GM19239 (cell line): ENCODE results near the genes CENPC, GNRHR and JCHAIN.

GRCh38 chr4:64340439-64341184, 68.6 kb downstream of the TECRL start:
- RRBS: no CpG with 5 or more reads among the region's 3 CpGs

DNA sequence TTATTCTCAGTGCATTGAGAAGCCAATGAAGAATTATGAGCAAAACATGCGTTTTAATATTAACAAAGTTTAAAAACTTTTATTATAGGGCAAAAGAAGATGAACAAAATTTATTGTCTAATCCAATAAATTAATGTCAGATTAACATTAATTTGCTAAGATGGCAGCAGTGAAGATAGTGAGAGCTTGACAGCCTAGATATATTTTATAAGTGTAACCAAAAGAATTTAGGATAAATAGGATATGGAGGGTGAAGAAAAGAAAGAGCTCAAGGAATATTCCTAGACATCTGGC, 603.4 kb downstream of the CENPC start:
- RRBS: no CpG with 5 or more reads among the region's 1 CpG

DNA sequence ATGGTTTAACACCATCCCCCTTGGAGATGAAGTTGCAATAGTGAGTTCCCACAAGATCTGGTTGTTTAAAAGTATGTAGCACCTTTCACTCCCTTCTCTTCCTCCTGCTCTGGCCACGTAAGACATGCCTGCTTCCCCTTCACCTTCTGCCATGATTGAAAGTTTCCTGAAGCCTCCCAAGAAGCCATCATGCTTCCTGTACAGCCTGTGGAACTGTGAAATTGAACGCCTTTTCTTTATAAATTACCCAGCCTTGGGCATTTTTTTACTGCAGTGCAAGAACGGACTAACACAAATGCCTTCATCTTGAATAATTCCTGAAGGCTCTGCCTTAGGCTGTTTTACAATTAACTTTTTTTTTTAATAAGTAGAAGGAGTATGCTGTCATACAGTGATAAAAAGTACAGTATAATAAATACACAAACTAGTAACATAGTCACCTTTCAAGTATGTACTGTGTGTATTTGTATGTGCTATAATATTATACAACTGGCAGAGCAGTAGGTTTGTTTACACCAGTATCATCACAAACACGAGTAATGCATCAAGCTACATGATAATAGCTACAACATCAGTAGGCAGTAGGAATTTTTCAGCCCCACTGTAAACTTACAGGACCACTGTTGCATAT, 91.4 kb downstream of the CENPC start:
- RRBS: no CpG with 5 or more reads among the region's 4 CpGs

- RRBS: 3% methylated on average over 14 of the region's 54 CpGs
Measured at GRCh38 chr4:67545107-67545897, at the start of gene CENPC. Gene CENPC (minus strand): TSS chr4:67545503.

GRCh38 chr4:67697865-67698480, 3.0 kb downstream of the UBA6 start:
- RRBS: no CpG with 5 or more reads among the region's 5 CpGs

- RRBS: no CpG with 5 or more reads among the region's 6 CpGs
Measured at GRCh38 chr4:67754160-67754659, at the start of gene GNRHR. Gene GNRHR (minus strand): TSS chr4:67754388.

- RRBS: no CpG with 5 or more reads among the region's 2 CpGs
Measured at GRCh38 chr4:68871538-68872305, 55.9 kb downstream of the UGT2B10 start.

DNA sequence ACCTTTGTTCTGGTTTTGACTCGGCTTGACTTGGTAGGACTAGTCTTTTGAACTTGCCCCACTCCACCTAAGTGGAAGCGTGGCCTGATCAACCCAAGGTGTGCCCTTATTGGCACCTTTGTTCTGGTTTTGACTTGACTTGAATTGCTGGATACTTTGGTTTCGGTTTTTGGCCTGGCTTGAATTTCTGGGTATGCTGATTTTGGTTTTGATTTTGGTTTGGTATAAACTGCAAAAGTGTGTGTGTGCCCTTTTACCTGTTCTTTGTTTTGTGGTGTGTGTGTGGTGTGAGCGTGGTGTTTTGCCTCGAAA, 44.6 kb upstream of the UGT2B7 start:
- RRBS: no CpG with 5 or more reads among the region's 5 CpGs

- RRBS: no CpG with 5 or more reads among the region's 6 CpGs
Measured at GRCh38 chr4:69726379-69727054, 33.9 kb downstream of the SULT1B1 start.

- RRBS: no CpG with 5 or more reads among the region's 2 CpGs
Measured at GRCh38 chr4:69767147-69767508, 6.7 kb upstream of the SULT1B1 start.

DNA sequence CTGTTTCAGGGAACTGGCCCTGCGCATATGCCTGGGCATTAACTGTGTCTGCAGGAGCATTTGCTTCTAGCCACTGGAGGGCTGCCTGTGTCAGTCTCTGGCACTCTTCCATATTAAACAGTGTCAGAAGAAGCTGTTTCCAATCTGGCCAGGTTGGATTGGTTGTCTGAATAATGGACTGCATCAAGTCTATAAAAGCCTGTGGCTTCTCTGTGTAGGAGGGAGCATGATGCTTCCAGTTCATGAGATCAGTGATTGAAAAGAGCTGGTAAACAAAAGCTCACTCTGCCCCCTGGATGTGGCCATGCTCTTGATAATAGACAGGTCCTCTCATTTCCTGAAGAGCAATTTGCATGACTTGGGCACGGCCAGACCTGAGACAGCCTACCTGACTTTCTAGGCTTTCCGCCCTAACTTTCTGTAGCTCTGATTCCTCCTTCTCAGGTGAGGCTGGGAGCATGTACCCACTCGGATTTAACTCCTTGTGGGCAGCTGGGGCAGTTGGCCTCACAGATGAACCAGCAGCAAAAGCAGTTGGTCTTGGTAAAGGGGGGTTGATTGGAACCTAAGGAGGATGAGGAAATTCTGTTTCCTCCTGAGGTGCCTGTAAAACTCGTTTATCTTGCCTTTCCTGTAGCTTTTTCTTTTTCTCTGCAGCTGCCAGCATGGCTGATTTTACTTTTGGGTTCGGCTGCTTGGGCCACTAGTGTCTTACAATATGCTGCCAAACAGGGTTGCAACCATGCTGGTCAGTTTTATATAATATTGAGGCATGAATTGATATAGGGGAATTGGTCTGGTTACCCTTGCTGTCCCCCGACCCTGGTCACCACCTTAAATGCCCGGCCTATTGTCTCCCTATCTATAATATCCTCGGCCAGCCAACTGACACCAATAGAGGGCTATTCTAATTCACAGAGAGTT, 29.1 kb downstream of the SULT1E1 start:
- RRBS: no CpG with 5 or more reads among the region's 9 CpGs

DNA sequence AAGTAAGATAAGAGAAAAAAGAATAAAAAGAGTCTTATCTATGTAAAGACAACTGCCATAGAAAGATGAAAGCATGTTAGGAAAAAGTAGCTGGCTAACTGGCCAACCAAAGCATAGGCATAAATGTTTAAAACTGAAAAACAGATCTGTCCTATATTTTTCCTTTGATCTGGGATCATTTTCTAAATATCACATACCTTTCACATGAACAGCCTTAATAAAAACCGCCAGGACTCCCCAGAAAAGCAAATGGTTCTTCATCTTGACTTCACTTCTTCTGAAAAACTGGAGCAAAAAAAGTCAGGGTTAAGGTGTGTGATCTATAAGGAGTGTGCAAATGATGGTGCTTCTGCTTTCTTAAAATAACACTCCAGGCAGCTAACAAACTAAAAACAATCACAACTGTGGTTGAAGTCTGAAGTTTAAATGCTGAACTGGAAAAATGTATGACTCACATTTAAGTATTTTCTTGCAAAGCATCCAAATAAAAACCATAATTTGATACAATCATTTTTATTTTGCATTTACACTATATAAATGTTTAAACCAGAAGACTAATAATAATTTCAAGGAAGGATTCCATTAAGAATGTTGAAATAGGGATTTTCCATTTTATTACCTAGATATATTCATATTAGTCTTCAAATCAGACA, at the start of gene JCHAIN:
Gene JCHAIN, minus strand, starts transcription at position 279 of the 653 bp plus-strand sequence.
- RRBS: no CpG with 5 or more reads among the region's 1 CpG

GRCh38 chr4:70687420-70688096, 774 bp upstream of the UTP3 start:
- RRBS: no CpG with 5 or more reads among the region's 27 CpGs

- RRBS: no CpG with 5 or more reads among the region's 4 CpGs
Measured at GRCh38 chr4:70775089-70775528, 53.3 kb downstream of the RUFY3 start.

GRCh38 chr4:70996923-70997523, 3.6 kb downstream of the DCK start:
- RRBS: no CpG with 5 or more reads among the region's 2 CpGs

DNA sequence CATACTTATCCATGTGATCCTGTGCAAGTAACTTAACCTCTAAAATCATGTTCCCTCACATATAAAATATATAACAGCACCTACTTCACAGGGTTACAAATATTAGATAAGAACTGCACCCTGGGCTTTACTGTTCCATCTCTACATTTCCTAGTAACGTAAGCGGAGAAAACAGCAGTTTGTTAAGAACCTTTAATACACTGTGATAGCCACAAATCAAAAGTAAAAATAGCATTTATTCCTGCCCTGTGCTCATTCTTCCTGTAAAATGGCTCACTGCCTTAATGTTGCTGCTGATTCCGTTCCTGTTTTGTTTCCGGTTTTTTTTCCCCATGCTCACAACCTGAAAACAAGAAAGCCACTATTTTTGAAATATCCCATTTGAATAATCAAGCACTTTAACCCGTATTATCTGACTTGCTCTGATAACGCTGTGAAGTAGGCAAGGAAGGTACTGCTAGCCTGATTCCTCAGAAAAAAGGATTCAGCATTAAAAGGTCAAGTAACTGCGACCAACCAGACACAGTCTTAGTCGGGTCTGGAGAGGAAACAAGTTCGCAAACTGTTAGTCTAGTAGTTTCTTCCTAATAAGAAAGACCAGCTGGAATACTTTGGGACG, 1.1 kb downstream of the COX18 start:
- RRBS: no CpG with 5 or more reads among the region's 10 CpGs

GRCh38 chr4:73716186-73716585, 24.2 kb upstream of the CXCL8 start:
- RRBS: no CpG with 5 or more reads among the region's 1 CpG

DNA sequence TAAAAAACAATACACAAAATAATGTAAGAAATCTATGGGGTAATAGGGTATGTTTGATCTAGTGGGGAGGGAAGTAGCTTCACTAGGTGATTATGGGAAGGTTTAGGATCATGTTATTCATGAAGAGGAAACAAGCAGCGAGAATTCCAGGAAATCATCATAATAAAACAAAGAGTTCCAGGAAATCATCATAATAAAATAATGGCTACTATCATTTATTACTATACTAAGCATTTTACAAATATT, 12.3 kb upstream of the CXCL8 start:
- RRBS: no CpG with 5 or more reads among the region's 1 CpG